SJCRH30 (cell line): Measurements from ENCODE around the gene EHD4.

DNA sequence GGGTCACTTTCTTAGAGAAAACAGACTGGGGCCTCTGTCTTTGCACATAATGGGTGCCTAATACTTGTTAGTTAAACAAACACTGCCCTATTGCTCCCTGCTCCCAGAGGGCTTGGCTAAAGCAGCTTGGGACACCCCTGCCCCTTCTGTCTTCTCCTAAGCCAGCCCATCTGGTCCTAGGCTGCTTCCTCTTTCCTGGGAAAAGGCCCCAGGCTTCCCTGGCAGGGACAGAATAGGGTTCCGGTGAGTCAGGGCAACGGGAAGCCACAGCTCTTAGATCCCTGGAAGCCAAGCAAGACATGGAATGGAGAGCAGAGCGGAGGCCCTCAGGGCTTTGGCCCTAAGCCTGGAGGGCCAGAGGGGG lies 11.6 kb downstream of the VPS18 start:
- RAMPAGE, long total RNA: no peak

DNA sequence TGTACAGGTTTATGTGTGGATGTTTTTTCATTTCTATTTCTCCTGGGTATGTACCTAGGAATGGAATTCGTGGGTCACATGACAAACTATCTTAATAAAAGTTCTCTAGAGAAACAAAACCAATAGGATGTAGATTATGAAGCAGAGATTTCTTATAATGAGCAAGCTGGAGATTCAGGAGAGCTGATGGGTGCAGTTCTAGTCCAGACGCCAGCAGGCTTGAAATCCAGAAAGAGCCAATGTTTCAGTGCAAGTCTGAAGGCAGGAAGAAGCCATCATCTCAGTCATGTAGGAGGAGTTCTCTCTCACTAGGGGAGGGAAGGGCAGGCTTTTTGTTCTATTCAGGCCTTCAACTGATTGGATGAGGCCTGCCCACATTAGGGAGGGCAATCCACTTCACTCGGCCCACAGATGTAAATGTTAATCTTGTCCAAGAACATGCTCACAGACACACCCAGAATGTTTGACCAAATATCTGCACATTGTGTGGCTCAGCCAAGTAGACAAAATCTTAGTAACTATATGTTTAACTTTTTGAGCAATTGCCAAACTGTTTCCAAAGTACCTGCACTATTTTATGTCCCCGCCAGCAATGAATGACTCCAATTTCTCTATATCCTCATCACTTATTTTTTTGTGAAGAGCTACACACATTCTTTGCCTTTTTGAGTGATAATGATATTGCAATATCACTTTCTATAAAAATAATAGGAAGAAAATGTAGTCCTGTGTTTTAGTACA lies 19.0 kb downstream of the CHAC1 start:
- RAMPAGE, long total RNA: no peak

DNA sequence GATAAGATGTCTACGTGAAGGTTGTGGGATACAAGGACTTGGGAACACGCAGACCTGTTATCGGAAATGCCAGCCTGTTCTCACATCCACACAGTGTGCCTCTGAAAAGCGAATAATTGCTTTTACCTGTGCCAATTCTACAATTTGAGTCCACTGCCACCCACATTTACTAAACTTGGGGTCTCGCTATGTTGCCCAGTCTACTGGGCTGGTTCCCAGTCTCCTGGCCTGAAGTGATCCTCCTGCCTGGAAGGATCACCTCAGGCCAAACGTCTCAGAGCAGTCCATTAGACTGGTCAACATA lies 780 bp upstream of the INO80 start:
- RAMPAGE, long total RNA: no peak

DNA sequence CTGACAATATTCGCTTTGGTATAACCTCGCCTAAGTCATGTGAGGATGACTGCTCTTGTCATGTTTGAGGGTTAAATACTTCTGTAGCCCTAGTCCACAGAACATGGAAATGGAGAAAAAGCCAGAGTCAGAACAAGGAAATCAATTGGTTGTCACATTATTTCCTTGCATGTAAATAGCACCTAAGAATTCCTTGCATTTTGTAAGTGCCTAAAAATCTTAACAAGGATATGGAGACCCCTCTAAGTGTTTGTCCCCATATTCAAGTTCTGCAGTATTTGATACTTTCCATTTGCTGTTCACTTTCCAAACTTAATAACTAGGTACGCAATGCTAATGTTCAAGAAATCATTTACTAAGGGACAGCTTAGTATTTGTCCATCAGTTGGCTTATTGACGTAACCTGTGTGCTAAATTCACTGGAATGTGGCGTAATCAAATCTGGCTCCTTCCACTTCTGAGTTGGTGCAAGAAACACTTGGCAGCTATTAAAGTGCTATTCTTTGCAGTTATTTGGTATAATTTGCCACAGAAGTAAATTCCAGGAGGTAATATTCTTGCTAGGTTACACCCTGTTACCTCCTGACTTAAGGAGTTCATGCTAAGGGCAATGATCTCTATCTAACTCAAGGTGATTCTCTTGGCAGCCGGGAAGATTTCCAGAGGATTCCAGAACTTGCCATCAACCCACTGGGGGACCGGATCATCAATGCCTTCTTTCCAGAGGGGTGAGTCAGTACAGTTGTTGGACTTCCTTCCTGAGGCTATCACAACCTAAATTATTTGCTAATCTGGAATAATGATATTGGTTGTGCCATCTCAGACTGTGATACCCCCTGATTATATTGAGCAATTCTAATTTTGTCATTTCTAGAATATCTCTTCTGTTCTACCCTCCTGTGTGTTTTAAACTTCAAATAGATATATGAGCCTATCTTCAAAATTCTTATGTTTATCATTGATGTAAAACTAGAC lies 25.5 kb downstream of the CHP1 start:
- RAMPAGE, long total RNA: no peak

DNA sequence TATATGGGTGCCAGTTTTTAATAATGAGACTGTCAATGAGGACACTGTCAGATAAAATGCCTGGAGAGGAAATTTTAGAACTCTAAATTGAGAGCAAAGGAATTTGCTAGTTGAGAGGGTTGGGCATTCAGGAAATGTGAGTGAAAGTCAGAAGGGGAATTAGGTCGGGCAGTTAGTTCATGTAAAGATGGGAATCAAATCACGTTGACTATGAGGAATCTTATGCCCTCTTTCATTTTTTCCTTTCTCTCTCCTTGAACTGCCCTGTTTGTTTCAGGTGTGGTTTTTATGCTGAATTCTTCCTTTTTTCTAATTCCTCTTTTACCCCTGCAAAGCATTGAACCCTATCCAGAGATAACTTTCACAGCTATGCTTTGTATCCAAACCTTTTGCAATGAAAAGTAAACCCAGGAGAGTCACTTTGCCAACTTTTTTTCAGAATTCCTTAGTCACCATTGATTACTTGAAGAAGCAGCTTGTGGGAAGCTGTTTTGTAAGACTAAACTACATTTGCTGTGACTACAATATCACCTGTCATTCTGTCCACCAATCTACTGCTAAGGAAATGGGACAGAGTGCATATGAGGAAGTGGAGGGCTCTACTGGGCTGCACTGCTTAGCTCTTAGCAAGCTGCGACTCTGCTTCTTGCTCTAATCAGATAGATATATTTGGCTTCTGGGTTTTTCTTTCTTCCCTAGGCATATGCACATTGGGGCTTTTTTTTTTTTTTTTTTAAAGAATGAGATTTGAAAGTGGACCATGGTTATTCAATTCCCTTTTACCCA lies 27.9 kb downstream of the CHP1 start:
- RAMPAGE, long total RNA: no peak

GRCh38 chr15:41333059-41333659 lies 478 bp downstream of the NUSAP1 start:
- RAMPAGE, long total RNA: no peak

DNA sequence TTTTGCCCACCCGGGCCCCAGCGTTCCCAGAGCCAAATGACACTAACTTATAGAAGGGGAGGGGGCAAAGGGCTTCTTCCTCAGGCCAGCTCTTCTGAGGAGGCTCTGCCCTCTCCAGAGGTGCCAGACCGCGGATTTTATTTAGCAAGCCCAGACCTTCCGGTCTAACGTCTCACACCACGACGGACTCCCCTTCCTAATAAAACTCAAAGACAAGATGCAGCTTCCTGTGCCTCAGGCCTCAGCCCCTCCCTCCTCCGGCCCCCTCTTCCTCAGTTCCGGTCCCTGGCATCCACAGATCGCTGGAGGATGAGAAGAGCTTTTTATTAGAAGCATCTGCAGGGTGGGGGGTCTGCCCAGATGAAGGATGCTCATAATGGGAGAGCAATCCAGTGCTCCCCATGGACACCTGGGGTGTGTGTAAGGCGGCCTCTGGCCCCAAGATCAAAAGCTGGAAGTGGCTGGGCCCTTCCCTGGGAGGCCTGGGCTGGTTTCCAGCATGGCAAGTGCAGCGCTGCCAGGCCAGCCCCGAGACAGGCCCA lies 9.7 kb downstream of the ITPKA start:
- RAMPAGE, long total RNA: no peak

- RAMPAGE, long total RNA: no peak
Measured at GRCh38 chr15:41523528-41524689, 10.3 kb upstream of the LTK start.

DNA sequence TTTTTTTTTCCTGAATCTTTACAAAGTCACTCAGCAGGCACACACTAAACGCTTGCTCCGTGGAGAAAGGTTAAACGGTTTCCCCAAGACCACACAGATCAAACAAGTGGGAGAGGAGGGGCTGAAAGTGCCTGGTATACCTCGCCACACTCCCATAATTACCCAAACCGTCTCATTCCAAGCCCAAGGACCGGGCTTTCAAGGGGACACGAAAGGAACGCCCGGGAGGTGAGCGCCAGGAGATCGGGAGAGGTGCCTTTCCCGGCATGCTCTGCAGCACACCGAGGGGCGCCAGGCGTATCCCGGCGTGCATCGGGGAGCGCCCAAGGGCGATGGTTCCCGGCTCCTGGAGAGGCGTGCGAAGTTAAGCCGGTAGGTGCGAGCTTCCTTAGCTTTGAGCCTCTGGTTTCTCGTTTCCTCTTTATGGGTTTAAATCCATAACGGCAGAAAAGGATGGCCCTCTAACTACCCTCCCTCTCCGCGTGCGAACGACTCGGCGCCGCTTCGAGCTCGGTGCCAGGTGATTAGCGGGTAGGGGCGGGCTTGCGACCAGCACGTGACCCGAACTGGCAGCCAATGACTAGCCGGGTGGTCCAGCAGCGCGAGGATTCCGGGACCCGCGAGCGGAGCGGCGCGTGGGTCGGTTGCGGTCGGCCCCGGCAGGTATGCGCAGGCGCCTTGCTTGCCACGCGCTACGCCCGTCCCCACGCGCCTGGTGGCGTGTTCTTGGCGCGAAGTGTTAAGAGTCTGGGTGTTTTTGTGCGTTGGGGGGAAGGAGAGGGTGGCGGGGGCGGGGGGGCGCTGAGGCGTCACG lies 62.1 kb downstream of the TYRO3 start:
- RAMPAGE, long total RNA: no peak

- RAMPAGE, long total RNA: no peak
Measured at GRCh38 chr15:41773275-41773815, 939 bp upstream of the MAPKBP1 start.

DNA sequence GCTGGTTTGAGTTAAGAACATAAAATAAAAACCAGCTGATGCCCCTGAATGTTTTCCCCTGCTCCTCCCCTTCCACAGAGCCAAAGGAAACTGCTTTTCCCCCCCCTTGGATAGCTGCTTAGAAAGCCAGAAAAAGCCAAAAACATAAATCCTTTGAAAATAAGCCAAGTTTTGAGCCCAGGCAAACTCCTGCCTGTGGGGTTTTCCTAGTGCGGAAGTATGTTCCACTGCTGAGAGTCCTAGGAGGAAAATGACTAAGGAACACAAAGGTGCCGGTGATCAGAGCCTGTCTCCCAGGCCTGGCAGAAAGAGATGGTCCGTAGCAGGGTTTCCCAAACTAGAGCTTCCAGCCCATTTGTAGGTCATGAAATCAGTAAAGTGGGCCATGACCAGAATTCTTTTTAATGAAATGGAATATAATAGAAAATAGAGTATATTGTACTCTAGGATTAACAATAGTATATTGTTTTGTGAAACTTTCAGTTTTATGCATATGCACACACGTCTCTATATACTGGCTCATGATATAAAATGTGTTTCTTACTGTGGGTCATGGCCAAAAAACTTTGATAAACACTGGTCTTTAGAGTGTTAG lies 22.3 kb downstream of the MAPKBP1 start:
- RAMPAGE, long total RNA: no peak

DNA sequence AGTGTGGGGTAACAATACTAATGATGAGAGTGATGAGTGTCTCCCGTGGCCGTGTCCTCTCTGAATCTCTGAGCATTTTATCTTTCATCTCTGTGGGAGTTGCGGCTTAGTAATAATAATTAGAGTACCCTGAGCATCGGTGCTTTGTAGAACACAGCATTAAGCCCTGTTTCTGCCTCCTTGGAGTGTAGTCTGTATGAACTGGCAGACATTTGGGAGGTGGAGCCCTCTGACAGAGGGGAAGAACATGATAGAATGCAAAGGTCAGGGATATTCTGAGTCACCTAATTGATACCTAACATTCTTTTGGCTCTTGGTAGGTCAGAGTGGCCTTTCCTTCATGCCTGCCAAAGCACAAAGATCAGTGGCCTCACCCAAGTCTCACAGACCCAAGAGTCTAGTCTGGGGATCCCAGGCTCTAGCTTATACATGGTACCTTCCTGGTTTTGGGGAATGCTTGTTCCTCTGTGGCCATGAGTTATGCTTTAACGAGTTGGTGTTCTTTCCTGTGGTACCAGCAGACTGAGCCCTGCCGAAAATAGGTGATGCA lies 24.9 kb downstream of the MAPKBP1 start:
- RAMPAGE, long total RNA: no peak

GRCh38 chr15:41881401-41882483 lies 12.1 kb downstream of the SPTBN5 start:
- RAMPAGE, long total RNA: no peak

DNA sequence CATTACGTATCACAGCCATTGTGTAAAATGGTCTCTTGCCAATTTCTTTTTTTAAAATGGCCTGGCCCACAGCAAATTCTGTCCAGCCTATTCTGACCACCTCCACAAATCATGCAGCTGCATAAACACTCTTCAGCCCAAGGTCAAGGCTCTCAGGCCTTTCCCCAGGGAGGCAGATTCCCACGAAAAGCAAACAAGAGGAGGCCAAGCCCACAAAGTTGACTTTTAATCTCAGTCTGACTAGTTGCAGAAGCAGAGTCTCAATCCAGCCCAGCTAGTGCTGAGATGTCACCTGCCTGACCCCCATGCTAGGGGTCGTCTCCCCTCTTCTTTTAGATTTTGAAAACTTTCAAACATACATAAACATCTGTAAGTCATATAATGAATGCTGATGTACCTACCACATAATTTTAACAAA lies 26.4 kb upstream of the SPTBN5 start:
- RAMPAGE, long total RNA: no peak

DNA sequence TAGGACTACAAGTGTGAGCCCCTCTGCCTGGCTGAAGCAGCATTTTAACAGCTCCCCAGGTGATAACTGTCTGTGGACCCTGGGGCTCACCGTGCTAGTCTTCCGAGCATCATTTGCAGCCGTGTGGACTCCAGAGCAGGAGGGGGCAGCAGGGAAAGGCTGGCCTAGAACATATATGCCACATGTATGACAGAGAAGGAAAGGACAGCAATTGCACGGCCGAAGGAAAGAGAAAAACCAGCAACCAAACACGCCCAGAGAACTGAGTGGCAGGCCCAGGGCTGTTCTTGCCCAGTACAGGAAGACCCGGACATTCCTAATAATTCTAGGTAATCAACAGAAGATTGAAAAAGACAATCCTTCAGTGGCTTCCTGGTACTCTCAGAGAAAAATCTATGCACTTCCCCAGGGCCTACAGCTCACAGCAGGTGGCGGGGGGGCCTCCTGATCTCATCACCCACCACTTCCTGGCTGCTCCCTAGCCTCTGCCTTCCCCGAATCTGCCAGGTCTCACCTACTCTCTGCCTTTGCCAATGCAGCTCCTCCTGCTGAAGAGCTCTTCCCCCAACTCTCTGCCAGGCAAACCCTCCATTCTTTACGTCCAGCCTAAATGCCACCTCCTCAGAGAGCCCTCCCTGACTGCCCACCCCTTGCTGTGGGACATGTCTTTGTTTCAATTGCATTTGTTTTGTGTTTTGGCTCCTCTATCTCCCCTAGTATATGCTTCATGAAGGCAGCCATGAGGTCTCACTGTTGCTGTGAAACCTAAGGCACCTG lies 37.6 kb downstream of the EHD4 start:
- RAMPAGE, long total RNA: no peak

DNA sequence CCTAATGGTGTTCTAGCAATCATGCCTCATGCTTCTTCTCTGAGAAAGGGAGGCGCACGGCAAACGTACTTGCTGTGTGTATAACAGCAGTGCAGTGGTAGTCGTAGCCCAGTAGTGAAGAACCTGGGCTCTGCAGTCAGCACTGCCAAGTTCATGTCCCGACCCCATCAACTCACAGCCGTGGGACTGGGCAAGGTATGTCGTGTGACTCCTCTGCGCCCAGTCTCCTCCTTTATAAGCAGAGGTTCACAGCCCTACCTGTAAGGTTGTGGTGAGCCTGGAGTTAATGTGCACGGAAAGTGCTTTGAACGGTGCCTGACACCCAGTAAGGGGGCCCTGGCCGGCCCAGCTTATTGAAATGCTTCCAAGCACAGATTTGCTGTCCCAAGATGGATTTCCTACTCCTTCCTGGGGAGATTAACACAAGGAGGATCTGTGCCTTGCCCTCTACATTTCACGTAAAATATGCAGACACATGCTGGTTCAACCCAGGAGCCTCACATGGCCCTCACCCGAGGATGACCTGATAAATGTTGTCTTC lies 26.6 kb downstream of the EHD4 start:
- RAMPAGE, long total RNA: no peak

DNA sequence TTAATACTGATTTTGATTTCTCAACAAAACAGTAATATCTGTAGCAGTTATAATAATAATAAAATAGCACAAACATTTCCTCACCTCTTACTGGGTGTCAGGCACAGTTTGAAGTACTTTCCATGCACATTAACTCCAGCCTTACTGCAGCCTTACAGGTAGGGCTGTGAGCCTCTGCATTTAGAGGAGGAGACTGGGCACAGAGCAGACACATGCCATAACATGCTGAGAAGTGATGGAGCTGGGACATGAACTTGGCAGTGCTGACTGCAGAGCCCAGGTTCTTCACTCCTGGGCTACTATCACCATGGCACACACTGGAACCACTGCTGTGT lies 25.5 kb downstream of the EHD4 start:
- RAMPAGE, long total RNA: no peak

- RAMPAGE, long total RNA: no peak
Measured at GRCh38 chr15:41950345-41950904, 21.9 kb downstream of the EHD4 start.

- RAMPAGE, long total RNA: no peak
Measured at GRCh38 chr15:41972388-41973263, at the start of gene EHD4. Gene EHD4, minus strand, starts transcription at chr15:41972557.

GRCh38 chr15:42082983-42083260 lies 11.4 kb downstream of the PLA2G4D start:
- RAMPAGE, long total RNA: no peak